Urinary bladder (tissue), 3 donors: Measurements from ENCODE around the gene CDH23.

- PRO-cap = no peak
- RAMPAGE, long total RNA = no peak
Observed at GRCh38 chr10:70940769-70941144, 52.4 kb upstream of the PCBD1 start.

GRCh38 chr10:71229274-71229727 is 16.9 kb downstream of the UNC5B start:
- PRO-cap = no peak
- RAMPAGE, long total RNA = no peak

GRCh38 chr10:71271420-71272047 is 47.5 kb upstream of the SLC29A3 start:
- PRO-cap = no peak
- RAMPAGE, long total RNA = no peak

GRCh38 chr10:71279708-71280197 is 39.3 kb upstream of the SLC29A3 start:
- PRO-cap = no peak
- RAMPAGE, long total RNA = no peak

- PRO-cap = no peak
- RAMPAGE, long total RNA = no peak
Observed at GRCh38 chr10:71300108-71300585, 18.9 kb upstream of the SLC29A3 start.

GRCh38 chr10:71333987-71334456 is 15.0 kb downstream of the SLC29A3 start:
- PRO-cap = no peak
- RAMPAGE, long total RNA = no peak

GRCh38 chr10:71395871-71397069 is at the start of gene CDH23:
Gene CDH23, plus strand, starts transcription at chr10:71396920.
- PRO-cap = unidirectional peak, plus-strand start at chr10:71396942; unidirectional peak, plus-strand start at chr10:71396989
- RAMPAGE, long total RNA = no peak

GRCh38 chr10:71472035-71472422 is 75.3 kb downstream of the CDH23 start:
- PRO-cap = no peak
- RAMPAGE, long total RNA = no peak

- PRO-cap = no peak
- RAMPAGE, long total RNA = no peak
Observed at GRCh38 chr10:71709105-71709481, 10.5 kb downstream of the C10orf105 start.

DNA sequence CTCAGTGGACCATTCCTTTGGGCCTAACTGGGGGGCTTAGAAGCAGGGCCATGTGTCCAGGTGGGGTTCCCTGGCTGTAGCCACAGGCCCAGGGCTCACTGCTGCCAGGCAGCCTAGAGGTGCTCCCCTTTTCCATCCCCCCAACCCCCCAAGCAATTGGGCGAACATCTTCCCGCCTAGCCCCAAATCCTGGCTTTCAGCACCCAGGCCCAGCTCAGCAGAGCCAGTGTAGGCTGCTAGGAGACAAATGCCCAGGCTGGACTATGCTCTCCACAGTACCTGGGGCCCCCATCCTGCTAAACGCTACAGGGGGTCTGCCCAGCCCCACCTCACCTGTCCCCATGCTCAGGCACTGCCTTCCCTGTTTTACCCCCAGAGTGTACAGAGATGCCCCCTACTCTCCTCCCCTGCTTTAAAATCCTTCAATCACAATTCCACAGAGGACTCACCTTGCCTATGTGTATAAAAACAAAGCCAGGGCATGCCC is 23.6 kb downstream of the VSIR start:
- PRO-cap = no peak
- RAMPAGE, long total RNA = no peak

DNA sequence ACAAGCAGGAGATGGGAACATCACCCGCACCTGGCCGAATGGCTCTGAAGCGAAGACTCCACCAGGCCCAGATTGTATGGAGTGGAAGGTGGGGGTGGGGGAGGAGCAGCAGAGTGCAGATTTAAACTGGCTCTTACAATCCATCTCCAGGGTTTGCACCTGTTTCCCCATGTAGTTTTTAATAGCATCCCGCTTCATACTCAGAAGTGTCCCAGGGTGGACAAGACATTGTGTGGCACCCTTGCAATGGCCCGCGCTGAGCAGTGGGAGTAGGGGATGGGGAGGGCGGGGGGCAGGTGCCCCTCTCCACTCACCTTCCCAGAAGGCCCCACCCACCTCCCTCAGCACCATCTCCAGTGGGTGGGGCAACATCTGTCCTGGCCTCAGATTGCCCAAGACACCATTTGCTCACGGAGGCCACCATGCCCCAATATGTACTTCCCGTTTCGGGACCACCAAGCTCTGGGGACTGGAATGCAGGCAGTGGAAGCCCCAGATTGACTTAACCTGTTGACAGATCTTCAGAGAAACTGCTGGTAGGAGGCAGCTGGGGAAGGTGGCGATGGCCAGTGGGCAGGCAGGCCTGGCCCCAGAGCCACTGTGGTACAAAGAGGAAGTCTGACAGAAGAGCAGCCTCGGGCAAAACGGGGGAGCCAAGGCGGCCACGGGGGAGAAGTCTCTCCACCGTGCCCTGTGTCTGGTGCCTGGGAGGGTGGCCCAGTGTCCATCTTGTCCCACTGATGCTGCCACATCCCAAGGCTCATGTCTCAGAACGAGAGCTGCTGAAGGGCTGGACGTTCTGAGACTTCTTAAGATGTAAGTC is 22.9 kb downstream of the VSIR start:
- PRO-cap = no peak
- RAMPAGE, long total RNA = no peak

GRCh38 chr10:71766028-71766432 is 7.3 kb downstream of the VSIR start:
- PRO-cap = unidirectional peak, minus-strand start at chr10:71766087
- RAMPAGE, long total RNA = no peak

DNA sequence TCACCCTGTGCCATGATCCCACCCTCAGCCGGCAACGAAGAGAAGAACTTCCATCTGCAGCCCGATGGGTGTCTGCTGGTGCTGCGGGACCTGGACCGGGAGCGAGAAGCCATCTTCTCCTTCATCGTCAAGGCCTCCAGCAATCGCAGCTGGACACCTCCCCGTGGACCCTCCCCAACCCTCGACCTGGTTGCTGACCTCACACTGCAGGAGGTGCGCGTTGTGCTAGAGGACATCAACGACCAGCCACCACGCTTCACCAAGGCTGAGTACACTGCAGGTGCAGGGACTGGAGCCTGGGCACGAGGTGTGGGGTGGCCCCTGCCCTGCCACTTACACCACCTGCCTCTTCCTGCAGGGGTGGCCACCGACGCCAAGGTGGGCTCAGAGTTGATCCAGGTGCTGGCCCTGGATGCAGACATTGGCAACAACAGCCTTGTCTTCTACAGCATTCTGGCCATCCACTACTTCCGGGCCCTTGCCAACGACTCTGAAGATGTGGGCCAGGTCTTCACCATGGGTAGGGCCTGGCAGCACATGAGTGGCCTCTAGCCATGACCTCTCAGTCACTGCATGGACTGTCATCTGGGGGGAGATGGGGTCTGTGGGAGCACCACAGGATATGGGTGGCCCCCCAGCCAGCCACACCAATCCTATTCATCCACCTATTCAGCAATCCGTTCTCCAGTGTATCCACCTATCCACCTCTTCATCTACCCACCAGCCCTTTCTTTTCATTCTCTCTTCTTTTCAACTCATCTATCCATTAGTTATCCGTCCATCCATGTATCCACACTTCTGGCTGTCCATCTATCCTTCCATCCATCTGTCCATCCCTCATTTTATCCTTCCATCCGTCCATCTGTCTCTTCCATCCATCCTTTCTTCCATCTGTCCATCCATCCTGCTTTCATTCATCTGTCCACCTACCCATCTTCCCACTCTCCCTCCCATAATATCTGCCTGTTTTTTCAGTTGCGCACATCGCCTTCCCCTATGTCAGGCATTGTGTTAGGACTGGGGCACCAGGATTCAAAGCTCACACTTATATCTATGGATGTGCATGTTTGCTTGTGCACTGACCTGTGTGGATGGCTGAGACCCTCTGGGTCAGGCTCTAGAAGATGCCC is 34.5 kb upstream of the VSIR start:
- PRO-cap = no peak
- RAMPAGE, long total RNA = no peak

DNA sequence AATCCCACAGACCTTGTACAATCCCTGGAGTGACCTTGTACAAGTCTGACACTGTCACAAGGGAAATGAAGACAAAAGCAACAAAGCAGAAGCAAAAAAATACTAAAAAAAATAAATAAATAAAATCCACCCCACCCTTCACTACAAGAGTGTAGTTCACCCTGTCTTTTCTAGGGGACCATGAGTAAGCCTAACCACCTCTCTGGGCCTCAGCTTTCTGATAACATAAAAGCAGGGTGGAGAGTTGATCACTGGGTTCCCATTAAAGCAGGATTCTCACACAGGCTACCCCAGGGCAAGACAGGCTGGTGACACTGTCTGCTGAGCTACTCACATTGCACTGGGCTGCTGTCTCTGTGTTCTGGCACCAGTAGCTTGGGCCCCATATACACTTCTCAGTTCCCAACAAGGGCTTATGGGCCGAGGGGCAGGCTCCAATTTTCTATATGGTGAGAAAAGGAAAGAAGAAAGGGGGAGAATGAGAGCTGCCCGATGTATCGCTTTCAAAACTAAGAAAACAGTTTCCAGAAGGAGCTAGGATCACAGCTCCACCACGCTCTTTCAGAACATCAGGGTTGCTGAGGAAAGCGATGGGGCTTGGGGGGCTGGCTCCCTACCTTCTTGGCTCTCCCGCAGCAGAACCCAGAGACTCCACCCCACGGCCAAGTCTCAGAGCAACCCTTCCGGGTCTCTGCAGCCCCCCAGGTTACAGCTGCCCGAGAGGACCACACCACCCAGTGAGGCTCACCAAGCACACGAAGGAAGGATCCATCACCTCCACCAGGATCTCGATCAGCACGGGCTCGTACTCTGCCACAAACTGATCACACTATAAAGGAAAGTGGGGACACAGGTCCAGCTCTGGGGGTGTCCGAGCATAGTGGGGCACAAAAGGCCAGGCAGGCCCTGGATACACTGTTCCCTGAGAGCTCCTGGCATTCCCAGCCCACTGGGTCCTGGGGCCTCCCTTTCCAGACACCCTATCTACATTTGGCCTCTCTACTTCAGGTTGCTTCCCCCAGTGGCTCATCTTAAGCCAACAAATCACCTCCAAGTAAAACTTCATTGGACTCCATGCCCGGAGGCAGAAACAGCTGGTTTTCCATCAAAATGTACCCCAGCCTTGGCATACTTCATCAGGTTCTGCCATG is 32.4 kb downstream of the PSAP start:
- PRO-cap = no peak
- RAMPAGE, long total RNA = no peak

DNA sequence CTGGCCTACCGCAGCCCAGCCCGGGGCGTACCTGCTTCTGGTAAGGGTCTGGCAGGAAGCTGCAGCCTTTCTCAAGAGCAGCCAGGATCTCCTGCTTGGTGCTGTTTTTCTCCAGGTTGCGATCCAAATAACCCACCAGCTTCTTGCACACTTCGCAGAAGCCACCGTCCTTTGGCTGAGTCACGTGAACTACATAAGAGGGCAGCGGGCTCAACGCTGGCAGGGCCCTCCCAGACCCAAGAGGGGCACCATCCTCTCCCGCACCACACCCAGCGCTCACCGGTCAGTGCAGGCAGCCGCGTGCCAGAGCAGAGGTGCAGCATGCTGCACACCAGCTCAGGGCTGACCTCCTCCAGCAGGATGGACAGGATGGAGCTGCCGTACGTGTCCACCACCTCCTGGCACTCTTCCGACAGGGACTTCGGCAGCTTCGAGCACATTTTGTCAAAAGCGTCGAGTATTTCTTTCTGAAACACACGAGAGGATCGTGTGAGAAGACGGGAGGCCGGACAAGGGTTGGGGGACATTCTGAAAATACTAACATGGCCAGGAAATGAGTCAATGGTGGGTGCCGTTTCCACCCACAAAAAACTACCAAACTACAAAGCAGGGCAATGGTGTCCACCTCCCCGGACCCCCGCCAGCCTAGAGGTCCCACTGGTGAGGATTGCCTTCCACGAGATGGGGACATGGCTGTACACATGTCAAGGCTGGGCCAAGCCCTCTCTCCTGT is 31.5 kb downstream of the PSAP start:
- PRO-cap = no peak
- RAMPAGE, long total RNA = no peak

DNA sequence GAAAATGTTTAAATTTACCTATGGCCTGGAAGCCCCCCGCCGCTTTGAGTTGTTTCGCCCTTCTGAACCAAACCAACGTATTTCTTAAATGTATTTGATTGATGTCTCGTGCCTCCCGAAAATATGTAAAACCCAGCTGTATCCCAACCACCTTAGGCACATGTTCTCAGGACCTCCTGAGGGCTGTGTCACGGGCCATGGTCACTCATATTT is 748 bp downstream of the PSAP start:
- PRO-cap = no peak
- RAMPAGE, long total RNA = no peak

GRCh38 chr10:71921429-71922230 is 42.6 kb upstream of the CHST3 start:
- PRO-cap = no peak
- RAMPAGE, long total RNA = no peak

DNA sequence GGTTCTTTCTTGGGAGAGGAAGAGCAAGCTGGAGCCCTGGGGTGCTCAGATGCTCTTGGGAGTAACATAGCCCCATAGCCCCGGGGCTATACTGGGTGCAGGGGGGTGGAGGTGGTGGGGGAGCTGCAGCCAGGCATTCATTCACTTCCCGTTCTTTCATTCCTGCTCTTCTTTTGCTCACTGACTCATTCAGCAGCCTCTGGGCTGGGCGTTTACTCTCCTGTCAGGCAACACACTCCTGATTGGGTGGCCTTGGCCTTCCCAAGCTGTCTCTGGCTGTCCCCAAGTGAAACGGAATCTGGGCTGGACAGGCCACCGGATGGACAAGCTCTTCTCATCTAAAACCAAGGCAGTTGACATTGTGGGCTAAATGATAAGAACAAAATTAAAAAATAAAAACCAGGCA is 34.6 kb downstream of the CHST3 start:
- PRO-cap = bidirectional peak, plus-strand start at position 285 of the sequence, minus-strand start at position 164 of the sequence
- RAMPAGE, long total RNA = no peak

GRCh38 chr10:72062697-72063274 is 25.6 kb downstream of the SPOCK2 start:
- PRO-cap = no peak
- RAMPAGE, long total RNA = no peak

- PRO-cap = no peak
- RAMPAGE, long total RNA = no peak
Observed at GRCh38 chr10:72065320-72065641, 23.1 kb downstream of the SPOCK2 start.